SJSA1 (cell line): ENCODE measurements around the genes TNS4, KRTAP4-4, KRTAP4-3 and KRTAP4-1.

GRCh38 chr17:40265553-40265958 is 22.1 kb upstream of the CDC6 start:
- RAMPAGE, long total RNA: no peak

DNA sequence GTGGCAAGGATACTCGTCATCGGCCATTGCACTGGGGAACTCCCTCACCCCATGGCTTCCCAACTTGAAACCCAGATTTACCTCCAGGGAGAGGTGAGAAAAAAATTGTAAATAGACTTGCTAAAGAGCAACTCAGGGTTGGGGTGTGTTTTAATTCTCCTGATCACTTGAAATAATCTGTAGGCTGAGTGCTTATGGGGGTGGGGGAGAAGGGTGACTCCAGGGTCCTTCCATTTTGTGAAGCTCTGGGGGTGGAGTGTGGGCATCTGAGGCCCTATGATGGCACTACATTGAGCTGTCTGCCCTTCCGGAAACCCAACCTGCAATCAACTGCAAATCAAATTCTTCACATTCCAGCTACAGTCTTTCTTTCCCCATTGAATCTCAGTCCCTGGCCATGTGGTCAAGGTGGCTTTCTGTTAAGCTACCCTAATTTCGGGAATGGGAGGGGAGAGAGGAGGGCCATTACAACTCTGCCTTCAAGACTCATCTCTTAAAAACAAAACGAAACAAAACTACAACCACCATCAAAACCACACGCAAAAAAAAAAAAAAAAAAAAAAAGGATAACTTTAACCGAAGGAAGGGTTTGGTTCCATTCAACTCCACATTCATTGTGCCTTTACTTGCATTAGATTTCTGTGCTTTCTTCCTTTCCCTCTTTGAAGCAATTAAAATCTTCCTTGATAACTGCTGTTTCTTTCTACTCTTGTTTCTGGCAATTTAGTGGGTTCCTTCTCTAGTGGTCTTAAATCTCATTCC is 5.9 kb upstream of the CDC6 start:
- RAMPAGE, long total RNA: no peak

GRCh38 chr17:40319596-40320696 is 11.0 kb downstream of the RARA start:
- RAMPAGE, long total RNA: no peak

DNA sequence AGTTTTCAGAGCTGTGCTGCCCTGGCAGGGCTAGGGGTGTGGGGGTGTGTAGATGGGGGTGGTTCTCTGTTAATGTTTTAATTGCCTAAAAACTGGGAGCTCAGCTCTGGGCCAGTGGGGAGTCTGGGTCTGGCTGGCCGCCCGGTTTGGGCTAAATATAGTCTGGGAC is 12.9 kb downstream of the RARA start:
- RAMPAGE, long total RNA: no peak

DNA sequence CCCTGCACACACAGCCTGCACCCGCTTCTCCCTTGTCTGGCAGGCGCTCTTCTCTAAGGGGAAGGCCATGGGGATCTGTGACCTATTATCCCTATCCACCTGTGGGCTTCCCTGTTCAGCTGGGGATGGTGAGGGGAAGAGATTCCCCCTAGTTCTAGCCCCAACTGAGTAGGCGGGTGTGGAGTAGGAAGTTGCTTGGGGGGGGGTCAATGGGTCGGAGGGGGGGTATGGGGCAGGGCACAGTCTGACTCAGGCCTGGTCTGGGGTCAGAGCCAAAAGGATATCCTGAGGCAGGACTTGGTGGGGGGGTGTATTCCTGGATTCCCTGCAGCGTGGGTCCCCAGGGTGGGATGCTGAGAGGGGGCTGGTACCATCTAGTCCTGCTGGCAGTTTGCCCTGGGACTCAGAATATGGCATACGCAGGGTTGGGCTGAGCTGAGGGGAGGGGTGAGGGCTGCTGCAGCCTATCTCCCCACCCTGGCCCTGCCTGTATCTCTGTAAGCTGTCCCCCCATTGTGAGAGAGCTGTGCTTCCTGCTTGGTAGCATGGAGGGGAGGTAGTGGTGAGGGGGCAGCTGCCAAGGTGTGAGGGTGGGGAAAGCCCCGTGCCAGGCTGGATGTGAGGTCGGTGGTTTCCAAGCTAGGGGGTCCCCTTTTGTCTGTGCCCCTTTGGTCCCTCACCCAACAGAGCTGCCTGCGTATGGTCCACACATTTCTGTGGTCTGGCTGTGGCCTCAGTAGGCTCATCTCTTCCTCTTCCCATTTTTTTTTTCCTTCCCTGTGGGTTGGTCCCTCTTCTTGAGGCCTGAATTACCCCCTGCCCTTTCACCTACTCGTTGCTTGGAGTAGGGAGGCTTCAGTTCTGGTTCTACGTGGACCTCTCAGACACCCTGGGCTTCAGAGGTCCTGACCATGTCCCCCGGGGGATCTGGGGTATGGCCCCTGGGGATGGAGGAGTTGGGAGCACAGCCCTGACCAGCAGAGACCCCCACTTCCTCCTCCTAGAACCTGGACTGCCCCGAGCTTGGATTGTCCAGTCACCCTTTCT is 14.9 kb downstream of the RARA start:
- RAMPAGE, long total RNA: no peak

GRCh38 chr17:40343512-40344249 is 20.9 kb downstream of the GJD3 start:
- RAMPAGE, long total RNA: no peak

DNA sequence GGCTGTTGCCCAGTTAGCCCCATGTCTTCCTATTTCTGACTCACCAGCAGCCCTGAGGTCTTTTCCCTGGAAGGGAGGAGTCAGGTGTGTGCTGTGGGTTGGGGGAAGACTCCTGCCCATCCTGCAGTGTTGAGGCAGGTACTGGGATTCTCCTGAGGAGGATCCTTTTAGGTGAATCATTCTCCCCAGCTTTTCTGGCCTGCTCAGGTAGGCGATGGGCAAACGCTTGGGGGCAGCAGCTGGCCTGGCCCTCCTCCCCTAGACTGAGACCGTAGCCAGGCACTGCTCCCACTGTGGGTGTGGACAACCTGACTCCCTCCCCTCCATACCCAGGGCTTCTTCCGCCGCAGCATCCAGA is 15.1 kb downstream of the GJD3 start:
- RAMPAGE, long total RNA: no peak

DNA sequence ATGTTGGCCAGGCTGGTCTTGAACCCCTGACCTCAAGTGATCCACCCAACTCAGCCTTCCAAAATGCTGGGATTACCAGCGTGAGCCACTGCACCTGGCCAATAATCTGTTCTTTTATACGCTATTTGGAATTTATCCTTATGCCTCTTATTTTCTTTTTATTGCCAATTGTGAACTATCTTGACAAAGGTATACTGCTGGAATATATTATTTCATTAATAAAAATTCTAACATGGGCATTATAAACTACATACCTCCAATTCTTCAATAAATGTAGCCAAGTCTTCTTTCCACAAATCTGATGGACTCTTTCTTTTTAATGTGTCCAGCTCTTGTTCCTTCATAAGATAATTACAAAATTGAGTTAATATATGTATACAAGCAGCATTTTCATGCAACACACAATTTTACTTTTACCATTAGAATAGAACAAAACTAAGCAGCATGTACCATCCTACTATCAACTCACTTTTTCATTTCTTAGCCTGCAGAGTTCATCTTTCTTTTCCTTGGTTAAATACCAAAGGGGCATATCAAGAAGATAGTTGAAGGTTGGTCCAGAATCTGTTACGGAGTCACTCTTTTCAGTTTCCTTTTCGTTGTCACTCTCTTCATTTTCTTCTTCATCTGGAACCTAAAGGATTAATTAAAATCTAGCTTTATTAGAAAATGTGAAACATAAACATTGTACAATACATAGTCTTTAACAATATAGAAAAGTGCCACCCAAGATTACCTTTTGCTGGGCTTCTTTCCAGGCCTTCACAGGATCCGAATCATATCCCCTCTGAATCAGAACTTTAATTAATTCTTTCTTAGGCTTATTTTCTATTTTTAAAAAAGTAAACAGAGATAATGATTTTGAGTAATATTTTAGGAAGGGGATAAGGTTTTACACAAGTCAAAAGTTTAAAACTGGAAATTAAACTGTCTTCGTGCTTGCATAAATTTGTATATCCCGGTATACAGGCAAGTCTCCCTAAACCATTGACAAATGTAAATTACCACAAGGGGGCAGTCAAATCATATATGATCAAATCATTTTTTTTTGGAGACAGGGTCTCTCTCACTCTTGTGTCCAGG is 19.1 kb downstream of the TOP2A start:
- RAMPAGE, long total RNA: no peak

DNA sequence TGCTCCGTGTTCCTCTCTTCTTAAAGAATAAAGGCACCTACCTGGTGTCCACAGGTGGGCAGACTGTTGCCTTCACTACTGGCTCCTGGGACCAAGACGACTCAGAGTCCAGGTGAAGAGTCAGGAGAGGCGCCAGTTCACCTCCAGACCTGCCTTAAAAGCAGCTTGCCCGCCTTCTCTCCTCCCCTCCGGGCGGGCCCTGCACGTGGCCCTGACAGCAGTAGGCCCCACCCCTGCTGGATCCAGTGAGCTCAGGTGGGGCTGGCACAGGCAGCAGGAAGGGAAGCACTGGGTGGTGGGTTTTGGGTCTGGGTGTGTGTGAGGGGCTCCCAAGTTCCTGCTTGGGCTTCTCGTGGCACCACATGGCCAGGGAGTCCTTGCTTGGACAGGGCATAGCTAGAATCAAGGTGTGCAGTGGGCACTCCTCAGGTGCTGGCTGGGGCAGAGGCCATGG is at the start of gene TNS4:
TSS of gene TNS4 (minus strand) at position 131 of the 454 bp plus-strand sequence.
- RAMPAGE, long total RNA: no peak

DNA sequence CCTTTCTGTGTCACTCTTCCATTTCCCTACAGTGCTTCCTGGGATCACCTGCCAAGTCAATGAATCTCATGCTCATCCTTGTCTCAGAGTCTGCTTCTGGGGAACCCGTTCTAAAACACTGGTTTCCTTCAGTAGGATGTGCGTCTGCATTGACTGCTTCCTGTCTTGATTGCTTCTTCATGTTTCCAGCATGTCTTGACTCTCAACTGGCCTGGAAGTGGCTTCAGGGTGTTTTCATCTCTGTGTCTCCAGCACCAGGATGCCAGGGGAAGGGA is 13.9 kb upstream of the TNS4 start:
- RAMPAGE, long total RNA: no peak

DNA sequence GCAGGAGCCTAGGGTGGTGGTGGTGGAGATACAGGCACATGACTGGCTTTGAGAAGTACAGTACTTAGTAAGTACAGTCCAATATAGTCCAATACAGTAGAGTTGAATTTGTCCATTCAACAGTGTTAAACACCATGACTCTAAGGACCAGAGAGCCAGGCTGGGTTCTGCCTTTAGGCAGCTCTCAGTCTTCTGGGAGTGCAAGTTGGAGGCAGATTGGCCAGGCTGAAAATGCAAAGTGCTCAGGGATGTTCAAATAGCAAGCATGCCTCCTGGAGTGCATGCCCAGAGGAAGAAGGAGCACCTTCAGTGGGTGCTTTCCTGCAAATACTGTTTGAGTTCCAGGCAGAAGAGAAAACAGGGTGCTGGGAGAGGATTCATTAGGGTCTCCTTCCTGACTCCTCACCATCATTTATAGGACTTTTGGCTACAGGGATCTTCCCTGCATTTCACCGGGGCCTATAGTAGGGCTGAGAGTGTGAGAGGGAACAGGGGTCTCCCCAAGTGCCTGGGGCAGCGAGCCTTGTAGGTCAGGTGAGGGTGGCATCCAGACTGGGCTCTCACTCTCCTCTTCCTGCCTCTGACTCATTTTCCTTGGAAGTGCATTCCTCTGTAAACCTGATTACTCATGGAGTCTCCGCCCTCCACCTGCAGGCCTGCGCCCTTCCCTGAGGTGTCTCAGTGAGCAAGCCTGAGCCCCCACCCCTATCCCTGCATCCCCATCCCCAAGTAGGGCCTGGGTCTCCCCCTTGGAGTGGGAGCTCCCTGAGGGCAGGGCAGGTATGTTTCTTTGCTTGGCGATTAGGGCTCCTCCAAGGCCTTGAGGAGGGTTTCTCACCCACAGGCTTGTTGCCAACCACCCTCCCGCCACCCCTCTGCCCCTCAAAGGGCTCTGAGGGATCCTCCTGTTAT is 17.1 kb upstream of the TNS4 start:
- RAMPAGE, long total RNA: no peak

DNA sequence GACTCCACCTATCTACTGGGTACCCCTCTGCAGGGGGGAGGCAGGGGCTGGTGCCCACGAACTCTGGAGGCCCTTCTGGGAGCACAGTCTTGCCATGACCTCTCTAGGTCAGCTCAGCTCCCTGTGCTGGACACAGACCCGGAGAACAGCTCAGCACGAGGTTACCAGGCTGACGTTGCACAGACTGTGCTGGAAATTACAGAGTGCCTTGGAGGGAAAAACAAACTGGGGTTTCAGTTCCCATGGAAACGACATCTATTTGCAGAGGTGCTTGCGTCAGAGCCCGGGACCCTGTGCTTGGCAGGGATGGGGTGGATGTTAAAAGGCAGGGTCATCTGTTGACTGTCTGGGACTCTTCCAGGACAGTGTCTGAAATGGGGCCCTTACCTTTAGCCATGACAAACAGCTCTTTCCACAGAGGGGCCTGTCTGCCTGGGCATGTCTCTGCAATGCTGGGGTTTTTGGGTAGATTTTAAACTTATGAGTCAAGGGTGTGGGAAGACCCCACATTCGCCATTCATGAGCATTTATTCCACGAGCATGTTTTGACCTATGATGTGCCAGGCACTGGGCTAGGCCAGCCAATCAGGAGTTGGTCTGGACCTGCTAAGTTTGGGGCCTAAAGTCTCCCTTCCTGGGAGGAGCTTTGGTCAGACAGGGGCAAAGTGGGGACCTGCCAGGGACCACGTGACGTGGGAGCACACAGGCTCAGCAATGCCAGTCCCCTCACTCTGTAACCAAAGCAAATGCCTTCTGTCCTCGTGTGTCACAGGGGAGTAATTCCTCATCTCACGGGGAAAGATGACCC is 22.5 kb downstream of the CCR7 start:
- RAMPAGE, long total RNA: no peak

DNA sequence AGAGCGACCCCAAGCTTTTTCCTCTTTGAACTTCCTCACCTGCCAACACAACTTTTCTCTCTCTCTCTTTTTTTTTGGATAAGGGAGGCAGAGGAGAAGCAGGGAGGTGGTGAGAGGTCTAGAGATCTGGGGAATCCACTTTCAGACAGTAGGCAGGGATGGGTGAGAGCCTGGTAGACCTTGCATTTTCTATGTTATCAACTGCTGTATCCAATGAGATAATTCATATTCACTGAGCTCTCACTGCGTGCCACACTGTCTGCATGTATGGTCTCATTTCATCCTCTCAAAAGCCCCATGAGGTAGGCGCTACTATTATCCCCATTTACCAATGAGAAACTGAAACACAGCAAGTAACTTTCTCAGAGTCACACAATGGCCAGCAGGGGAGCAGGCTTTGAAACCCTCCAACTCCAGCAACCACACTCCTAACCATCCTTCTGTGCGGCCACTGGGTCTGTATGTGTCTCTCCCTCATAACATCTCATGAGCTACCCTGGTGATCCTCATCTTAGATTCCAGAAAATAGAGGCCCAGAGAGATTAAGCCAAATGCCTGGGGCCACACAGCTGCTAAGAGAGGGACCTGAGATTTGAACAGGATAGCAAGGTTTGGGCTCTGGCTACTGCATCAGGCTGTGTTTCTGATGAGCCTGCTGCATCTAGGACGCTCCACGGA is 3.4 kb downstream of the CCR7 start:
- RAMPAGE, long total RNA: no peak

GRCh38 chr17:40607522-40608484 is 39.8 kb downstream of the SMARCE1 start:
- RAMPAGE, long total RNA: no peak

GRCh38 chr17:40647981-40649265 is 805 bp upstream of the SMARCE1 start:
- RAMPAGE, long total RNA: no peak

GRCh38 chr17:40883528-40883941 is 1.5 kb downstream of the KRT20 start:
- RAMPAGE, long total RNA: no peak

DNA sequence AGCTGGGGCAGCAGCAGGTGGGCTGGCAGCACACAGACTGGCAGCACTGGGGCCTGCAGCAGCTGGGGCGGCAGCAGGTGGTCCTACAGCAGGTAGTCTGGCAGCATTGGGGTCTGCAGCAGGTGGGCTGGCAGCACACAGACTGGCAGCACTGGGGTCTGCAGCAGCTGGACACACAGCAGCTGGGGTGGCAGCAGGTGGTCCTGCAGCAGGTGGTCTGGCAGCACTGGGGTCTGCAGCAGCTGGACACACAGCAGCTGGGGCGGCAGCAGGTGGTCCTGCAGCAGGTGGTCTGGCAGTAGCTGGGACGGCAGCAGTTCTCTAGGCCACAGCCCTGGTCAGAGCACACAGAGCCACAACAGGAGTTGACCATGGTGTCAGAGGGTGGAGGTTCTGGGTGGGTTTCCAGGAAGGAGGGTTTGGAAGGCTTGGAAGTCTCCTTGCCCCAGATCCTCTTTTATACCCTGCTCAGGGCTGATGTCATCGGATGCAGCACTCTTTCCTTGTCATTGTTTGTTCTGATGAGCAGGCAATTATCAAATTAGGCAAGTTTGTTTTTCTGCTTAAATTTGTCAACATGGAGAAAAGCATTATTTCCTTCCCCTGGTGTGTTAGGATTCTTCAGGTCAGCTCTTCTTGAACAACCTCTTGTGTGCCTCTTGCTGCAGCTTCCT is at the start of gene KRTAP4-4:
TSS of gene KRTAP4-4 (minus strand) at position 430 of the 674 bp plus-strand sequence.
- RAMPAGE, long total RNA: no peak

- RAMPAGE, long total RNA: no peak
These were observed at the start of gene KRTAP4-3 for GRCh38 chr17:41167941-41168307. Gene KRTAP4-3, minus strand, starts transcription at chr17:41168221.

DNA sequence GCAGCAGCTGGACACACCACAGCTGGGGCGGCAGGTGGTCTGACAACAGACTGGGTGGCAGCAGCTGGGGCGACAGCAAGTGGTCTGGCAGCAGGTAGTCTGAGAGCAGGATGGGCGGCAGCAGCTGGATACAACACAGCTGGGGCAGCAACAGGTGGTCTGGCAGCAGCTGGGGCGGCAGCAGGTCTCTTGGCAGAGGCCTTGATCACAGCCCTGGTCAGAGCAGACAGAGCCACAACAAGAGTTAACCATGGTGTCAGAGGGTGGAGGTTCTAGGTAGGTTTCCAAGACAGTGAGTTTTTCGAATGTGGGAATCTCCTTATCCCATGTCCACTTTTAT is at the start of gene KRTAP4-1:
TSS of gene KRTAP4-1 (minus strand) at position 309 of the 340 bp plus-strand sequence.
- RAMPAGE, long total RNA: no peak

- RAMPAGE, long total RNA: no peak
These were observed 9.1 kb downstream of the KRT33A start for GRCh38 chr17:41341327-41342079.